Measurements from ENCODE around the genes NPHS1, ZNF850 and ZNF585A.

DNA sequence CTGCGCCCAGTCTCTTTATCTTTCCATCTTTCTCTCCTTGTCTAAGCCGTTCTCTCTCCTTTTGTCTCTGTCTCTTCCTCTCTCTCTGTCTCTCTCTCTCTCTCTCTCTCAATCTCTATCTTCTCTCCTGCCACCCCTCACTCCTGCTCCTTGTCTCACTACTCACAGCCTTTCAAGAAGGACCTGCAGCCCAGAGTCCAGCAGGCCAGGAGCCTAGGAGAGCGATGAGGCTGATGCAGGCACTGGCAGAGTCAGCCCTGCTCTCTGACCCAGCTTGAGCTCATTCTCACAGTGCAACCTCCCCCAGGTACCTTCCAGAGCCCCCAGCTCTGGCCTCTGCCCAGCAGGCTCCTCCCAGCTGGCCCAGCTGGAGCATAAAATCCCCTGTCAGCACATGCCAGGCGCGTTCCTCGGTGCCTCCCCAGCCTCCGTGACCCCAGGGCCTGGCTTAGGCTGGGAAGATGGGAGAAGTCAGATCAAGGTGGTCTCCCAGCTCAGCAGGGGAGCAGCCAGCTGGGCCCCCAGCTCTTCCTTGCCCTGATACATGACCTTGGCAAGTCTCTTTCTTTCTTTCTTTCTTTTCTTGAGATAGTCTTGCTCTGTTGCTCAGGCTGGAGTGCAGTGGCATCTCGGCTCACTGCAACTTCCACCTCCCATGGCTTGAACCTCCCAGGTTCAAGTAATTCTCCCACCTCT, at the start of gene NPHS1:
TSS of gene NPHS1 (minus strand) at position 288 of the 696 bp plus-strand sequence.
- RRBS, result no CpG with 5 or more reads among the region's 8 CpGs

GRCh38 chr19:35886988-35887545, 15.3 kb upstream of the HCST start:
- RRBS, result no CpG with 5 or more reads among the region's 4 CpGs

DNA sequence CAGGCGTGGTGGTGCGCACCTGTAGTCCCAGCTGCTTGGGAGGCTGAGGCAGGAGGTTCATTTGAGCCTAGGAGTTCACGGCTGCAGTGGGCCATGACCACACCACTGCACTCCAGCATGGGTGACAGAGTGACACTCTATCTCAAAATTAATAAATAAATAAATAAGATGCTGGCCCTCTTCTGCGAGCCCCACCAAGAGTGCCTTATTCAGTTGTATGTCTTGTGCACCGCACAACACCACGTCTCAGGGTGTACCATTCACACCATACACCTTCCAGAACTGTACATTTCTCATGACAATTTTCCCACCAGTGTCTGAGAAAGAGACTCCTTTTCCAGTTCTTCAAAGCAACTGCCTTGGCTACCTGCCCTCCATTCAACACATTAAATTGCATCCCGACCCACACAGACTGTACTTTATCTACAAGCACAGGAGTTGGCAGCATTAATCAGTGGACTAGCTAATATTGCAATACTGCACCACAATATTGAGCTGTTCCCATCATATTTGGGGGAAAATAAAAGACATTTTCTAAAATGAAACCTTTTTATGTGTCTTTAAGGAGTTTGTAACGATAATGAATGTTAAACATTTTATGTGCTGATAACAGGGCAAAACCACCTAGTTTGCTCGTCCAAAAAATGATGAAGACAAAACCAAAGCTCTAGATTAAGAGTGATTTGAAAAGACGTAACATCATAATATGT, 11.5 kb upstream of the HCST start:
- RRBS, result no CpG with 5 or more reads among the region's 10 CpGs

DNA sequence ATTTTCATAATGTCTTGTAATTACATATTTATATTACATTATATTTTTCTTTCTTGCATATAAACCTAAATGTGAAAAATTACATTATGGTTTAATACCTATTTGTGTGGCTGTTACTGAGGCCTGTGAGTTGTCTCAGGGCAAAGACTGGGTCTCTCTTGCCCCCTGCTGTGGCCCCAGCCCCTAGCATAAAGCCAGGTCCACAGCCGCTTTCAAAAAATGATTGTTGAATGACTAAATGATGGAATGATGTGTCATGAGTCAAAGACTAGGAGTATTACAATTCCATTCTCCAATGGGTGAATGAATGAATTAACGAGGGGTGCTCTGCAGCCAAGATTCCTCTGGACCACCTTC, 964 bp downstream of the CLIP3 start:
- RRBS, result no CpG with 5 or more reads among the region's 2 CpGs

DNA sequence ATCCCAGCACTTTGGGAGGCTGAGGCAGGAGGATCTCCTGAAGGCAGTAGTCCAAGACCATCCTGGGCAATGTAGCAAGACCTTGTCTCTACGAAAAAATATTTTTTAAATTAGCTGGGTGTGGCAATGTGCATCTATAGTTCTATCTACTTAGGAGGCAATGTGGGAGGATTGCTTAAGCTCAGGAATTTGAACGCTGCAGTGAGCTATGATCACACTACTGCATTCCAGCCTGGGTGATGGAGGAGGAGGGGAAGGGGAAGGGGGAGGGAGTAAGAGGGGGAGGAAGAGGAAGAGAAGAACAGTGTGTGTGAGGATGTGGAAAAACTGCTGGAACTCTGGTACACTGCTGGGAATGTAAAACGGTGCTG, 9.1 kb upstream of the CLIP3 start:
- RRBS, result no CpG with 5 or more reads among the region's 3 CpGs

GRCh38 chr19:36182548-36183894, 30.8 kb upstream of the COX7A1 start:
- RRBS, result no CpG with 5 or more reads among the region's 33 CpGs

DNA sequence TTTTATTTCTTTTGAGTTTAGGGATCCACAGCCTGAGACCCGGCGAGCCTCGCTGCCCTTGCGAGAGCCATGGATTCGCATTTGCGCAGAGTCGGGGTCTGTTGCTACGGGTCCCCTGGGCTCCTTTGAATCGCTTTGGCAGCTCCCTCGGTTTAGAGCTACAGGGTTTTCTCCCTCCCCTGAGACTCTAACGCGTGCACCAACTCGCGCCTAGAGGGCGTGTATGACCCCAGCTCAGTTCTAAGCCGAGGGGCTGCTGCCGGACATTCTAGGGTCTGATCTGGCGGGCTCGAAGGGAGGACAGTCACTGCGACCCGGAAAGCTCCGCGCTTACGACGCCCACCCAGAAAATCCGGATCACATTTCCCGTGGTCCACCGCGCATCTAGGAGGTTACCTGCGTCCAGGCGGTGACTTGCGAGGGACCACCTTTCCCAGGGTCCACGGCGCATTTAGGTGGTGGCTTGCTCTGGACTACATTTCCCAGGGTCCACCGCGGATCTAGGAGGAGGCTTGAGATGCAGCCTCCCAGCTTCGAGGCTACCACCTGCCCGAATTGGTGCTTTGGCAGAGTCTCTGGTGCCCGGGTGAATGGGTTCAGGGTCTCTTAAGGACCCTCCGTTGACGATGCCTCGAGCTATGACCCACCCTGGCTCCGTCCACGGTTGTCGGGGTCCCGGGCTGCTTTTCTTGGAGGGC, 30.3 kb downstream of the ZNF146 start:
- RRBS, result 20% methylated on average over 10 of the region's 46 CpGs

DNA sequence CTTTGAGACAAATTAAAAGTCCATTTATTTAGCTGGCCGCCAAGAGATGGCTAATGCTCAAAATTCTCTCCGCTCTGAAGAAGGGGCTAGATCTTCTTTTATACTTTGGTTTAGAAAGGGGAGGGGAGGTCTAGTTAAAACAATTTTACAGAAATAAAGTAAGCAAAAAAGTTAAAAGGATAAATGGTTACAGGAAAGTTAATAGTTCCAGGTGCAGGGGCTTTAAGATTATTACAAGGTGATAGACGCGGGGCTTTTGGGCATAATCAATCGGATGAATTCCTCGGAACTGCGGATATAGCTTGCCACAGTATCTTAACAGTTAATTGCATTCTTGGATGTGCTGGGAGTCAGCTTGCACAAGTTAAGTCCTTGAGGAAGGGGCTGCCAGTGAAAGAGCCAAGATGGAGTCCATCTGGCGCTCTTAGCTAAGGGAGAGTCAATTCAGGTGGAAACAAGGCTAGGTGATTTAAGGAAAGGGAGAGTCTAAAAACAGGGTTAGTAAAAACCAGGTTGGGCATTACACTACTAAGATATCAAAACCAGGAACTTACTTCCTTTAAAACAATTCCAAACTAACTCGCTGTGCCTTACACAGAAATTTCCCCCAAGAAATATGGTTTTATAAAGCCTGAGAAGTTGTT, 48.4 kb downstream of the ZFP14 start:
- RRBS, result no CpG with 5 or more reads among the region's 9 CpGs

- RRBS, result no CpG with 5 or more reads among the region's 6 CpGs
Measured at GRCh38 chr19:36377904-36378353, 1.1 kb downstream of the ZFP14 start.

DNA sequence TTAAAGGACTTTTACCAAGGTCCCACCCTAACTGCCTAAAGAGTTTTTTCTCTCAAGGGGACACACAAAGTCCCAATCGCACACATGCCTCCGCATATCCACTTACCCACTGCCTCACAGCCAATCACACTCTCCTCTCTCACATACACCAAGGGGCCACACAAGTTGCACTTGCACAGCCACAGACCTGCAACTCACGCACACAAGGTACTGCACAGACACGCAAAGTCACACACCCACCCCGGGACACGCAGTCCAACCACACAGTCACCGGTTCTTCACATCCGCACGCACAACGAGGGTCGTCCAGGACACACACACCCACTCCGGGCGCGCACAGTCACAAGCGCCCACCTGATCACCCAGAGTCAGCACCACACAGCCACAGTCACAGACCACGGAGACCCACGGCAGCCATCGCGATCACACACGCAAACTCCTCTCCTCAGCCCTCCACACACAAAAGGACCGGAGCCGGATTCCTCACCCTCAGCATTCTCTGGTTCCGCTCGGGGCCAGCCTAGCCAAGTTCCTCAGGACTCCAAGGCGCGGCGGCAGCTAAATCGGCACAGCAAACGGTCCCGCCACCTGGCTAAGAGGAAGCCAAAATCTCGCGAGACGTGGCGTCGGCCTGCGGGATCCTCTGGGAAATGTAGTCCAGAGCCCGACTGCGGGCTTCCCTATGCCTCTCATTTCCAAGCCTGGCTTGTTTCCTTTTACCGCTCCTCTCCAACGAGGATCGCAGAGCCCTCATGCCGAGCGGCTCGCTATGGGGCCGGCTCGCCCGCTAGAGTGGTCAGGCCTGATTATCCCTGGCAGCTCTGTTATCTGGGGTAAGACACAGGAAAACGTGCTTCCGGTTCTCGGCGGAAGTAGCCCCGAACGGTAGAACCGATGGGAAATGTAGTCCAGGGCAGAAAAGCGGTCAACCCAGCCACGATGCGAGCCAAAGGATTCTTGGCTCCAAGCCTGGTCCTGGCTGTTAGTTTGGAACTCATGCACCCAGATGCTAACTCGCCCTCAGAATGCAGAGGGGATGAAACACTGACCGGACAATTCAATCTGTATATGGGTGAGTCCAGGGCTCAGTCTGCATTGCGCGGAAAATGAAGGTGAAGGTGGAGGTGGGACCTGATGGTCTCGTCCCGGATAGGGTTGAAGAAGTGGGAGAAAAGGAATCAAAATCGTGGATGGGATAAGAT, at the start of gene ZNF850:
TSS of gene ZNF850 (minus strand) at position 570 of the 1,202 bp plus-strand sequence.
- RRBS, result 7% methylated on average over 14 of the region's 64 CpGs

- RRBS, result no CpG with 5 or more reads among the region's 28 CpGs
Measured at GRCh38 chr19:37172292-37173059, at the start of gene ZNF585A. Gene ZNF585A, minus strand, starts transcription at chr19:37172695.

DNA sequence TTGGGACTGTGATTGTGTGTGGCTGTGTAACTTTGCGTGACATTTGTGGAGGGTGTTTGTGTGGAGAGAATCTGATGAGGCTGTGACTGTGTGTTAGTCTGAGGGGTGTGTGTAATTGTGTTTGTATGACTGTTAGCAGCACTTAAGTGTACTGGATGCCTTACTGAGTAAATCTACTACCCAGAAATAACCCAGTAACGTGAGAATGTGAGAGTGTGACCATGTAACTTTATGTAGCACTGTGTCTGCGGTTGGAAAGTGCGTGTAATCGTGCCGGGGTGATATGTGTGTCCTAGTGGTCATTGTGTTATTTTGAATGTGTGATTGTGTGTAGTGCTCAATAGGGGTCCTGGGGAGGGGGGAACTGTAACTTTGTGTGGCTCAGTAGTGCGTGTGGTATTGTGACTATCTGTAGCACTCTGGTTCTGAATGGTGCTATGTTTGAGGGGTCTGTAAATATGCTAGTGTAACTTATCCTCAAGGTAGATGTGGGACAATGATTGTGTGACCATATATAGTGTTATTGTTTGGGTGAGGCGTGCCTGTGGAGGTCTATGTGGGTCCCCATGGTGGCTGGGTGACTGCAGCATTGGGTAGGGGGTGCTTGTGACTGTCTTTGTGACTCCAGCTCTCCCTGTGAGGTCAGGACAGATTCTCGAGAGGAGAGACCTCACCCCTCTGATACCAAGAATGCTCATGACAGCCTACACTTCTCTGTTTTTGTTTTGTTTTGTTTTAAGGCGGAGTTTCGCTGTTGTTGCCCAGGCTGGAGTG, 709 bp downstream of the ZNF383 start:
- RRBS, result no CpG with 5 or more reads among the region's 11 CpGs

DNA sequence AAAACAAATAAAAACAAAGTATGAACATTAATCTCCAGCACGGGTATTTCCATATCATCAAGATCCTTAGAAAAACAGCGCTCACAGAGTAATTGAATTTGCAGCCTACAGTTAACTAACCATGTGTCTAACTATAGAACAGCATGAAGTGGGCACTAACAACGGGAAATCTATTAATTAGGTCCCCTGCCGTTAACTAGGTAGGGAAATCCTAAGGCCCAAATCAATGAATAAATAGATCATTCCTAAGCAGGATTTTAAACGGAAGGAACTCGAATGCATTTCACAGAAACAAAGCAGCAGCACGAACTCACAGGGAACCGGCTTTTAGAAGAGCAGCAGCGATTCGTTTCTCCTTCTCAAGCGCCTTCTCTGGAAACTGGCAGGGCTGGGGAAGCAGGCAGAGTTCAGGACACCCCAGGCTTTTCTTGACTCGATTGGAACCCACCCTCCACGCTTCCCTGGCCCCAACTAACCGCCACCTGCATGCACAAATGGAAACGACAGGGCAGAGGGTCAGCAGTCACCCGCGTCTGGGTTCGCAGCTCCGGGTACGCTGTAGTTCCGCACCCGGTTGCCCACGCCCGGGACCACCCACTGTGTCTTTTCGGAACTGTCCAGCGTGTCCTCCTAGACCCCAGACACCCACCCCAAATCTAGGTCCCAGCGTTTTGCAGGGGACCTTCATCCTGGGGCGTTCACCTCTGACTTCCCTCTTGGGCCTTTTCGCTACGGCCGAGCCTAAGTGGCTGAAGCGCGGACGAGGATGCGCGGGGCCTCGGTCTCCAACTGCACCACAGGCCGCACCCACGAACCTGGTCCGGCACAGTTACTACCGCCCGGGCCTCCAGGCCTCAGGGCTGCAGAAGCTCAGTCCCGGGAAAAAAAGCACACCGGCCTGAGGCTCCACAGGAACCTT, 608 bp downstream of the ZFP30 start:
- RRBS, result 0% methylated on average over 1 of the region's 44 CpGs

- RRBS, result no CpG with 5 or more reads among the region's 3 CpGs
Measured at GRCh38 chr19:37936169-37936946, 29.4 kb downstream of the SIPA1L3 start.

DNA sequence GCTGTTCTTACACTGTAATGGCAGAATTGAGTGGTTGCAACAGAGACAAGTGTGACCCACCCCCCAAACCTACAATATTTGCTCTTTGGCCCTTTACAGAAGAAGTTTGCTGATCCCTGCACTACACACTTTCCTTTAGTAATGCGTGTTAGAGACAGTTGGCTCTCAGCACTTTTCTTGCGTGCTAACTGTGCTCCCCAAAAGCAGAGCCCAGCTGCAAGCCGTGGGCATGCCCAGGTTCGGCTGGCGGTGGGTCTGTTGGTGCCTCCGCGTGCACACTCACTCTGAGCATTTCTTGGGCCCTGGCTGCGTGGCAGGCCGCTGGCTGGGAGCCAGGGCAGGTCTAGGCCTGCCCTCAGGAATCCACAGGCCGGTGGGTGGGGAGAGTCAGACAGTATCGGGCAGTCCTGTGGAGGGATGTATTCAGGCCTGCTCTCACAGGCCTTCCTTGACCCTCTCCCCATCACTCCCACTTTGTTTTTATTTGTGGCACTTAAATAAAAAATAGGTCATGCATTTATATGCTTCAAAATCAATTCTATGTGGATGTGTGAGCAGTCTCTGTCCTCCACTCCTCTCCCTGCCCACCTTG, 72.7 kb downstream of the SIPA1L3 start:
- RRBS, result no CpG with 5 or more reads among the region's 11 CpGs

DNA sequence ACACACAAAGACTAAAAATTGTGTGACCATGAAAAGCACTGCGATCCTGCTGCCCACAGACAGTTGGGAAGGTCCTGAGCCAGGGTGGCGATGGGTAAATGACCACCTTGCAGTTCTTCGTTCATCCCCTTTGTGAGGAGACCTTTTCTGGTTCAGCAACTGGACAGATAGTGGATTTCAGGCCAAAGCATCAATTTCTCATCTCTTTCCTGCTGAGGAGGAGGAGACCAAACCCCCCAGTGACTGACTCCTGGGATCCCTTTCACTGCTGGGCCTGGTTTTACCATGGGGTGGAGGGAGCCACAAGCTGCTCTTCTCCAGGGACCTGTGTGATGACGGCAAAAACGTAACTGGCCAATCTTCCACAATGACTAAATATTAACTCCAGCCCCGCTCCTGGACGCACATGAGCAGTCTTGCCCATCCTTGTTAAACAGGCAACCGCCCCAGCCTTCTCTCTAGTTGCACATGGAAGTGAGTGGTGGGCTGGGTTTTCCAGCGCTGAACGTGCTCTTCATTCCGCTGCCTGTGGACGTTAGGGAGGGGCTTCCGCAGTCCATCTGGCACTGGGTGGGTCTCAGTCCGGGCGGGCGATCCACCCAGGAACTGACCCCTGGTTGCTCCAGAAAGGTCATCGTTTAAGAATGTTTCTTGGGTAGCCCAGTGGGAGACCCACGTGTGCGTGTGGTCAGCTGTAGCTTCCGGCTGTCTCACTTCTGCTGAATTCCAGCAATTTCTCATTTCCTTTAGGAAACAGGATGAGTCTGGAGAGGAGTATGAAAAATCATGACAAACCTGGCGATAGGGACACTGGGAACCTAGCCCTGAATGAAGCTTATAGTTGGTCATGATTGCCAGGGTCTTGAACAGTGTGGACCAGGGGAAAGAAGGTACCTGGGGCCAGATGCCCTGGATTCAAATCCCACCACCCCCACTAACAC, 92.3 kb downstream of the SIPA1L3 start:
- RRBS, result 5% methylated on average over 6 of the region's 21 CpGs

- RRBS, result no CpG with 5 or more reads among the region's 26 CpGs
Measured at GRCh38 chr19:38002972-38004239, 96.4 kb downstream of the SIPA1L3 start.

GRCh38 chr19:38004240-38004473, 97.1 kb downstream of the SIPA1L3 start:
- RRBS, result no CpG with 5 or more reads among the region's 1 CpG

GRCh38 chr19:38033292-38034130, 126.5 kb downstream of the SIPA1L3 start:
- RRBS, result no CpG with 5 or more reads among the region's 17 CpGs